Metanephros (tissue), 2 donors: Measurements from ENCODE around the gene RAB3IL1.

- RAMPAGE, long total RNA: no peak
Observed at GRCh38 chr11:60482282-60482732, 10.3 kb upstream of the MS4A12 start.

DNA sequence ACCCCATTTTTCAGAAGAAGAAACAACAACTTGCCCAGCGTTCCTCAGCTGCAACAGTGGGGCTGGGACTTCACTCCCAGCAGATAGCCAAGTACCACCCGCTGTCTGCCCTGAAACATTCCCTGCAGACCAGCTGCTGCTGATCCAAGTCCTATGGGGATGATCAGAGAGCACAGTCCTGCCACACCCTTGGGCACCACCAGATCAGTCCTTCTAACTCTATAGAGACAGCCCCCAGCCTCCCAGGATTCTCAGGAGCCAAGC, 619 bp downstream of the PTGDR2 start:
- RAMPAGE, long total RNA: no peak

DNA sequence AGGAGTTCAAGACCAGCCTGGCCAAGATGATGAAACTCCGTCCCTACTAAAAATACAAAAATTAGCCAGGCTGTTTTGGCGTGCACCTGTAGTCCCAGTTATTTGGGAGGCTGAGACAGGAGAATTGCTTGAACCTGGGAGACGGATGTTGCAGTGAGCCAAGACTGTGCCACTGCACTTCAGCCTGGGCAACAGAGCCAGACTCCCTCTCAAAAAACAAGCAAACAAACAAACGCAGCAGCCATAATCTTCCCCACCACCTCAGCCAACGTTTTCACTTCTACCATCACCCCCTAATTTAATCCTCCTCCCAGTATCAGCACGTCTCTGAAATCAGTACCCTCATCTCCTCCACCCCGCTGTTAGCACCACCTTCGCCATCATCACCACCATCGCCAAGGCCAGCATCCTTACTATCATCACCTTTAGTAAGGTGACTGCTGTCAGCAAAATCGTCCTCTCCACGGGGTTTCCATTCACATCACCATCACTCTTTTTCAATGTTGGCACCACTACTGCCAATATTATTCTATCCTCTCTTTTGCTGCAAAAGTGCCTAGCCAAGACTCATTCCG, 7.9 kb downstream of the SLC15A3 start:
- RAMPAGE, long total RNA: no peak

- RAMPAGE, long total RNA: no peak
Observed at GRCh38 chr11:61006750-61007146, 35.3 kb downstream of the CD6 start.

DNA sequence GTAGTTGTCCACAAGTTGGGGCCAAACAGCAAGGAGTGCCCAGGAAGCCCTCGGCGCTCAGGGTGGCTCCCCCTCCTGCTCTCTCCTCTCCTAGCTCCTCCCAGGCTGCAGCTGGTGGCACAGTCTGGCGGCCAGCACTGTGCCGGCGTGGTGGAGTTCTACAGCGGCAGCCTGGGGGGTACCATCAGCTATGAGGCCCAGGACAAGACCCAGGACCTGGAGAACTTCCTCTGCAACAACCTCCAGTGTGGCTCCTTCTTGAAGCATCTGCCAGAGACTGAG, 16.8 kb downstream of the CD5 start:
- RAMPAGE, long total RNA: no peak

DNA sequence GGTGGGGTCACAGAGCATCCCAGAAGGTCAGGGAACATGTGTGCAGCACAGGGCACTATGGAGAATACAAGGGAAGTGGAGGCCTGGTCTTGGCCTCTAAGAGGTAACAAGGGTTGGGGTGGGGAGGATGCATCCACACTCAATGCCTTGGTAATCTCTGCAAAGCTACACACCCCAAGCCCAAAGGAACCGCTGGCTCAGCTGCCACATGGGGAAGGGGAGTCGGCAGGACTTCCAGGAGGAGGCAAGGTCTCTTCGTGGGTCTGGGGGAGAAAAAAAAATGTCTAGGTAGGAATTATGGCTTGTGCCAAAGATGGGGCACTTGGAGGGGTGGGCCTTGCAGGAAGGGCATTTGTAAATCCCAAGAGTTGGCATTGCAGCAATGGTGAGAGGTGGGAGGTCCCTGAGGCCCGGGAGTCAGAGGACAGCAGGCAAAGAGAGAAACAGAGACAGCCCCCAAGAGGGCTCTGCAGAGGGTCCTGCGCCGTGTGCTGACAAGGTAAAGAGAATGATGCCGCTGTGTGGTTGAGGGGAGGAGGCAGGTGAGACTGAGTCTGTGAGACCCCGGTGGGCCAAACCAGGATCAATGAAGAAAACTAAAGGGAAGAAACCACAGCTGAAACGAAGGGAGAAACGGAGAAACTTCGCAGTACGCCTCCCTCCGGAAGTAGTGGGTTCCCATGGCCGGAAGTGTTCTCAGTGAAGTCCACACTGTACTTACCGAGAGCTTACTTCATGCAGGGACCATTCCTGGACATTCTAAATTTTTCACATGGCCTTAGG, 17.5 kb downstream of the CD5 start:
- RAMPAGE, long total RNA: no peak

DNA sequence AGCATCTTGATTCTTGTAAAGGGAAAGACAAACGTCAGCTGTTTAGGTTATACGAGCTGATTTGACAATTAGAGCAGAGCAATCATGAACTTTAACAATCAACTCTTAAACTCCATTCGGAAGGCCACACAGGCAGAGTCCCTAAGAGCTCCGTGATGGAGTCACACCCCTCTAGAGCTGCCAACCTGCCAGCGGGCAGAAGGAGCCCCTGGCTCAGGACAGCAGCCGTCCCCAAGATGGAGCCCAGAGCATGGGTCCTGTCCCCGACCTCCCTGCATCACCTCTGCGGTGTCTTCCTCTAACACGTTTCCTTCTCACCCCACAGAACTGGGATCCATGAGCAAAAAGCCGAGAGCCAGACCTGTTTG, 23.7 kb downstream of the CD5 start:
- RAMPAGE, long total RNA: no peak

GRCh38 chr11:61267418-61267920, 26.5 kb downstream of the PGA5 start:
- RAMPAGE, long total RNA: no peak

- RAMPAGE, long total RNA: no peak
Observed at GRCh38 chr11:61344348-61344699, 11.3 kb downstream of the TKFC start.

- RAMPAGE, long total RNA: no peak
Observed at GRCh38 chr11:61362534-61362937, 362 bp downstream of the TMEM138 start.

- RAMPAGE, long total RNA: no peak
Observed at GRCh38 chr11:61529336-61530306, 21.1 kb downstream of the LRRC10B start.

DNA sequence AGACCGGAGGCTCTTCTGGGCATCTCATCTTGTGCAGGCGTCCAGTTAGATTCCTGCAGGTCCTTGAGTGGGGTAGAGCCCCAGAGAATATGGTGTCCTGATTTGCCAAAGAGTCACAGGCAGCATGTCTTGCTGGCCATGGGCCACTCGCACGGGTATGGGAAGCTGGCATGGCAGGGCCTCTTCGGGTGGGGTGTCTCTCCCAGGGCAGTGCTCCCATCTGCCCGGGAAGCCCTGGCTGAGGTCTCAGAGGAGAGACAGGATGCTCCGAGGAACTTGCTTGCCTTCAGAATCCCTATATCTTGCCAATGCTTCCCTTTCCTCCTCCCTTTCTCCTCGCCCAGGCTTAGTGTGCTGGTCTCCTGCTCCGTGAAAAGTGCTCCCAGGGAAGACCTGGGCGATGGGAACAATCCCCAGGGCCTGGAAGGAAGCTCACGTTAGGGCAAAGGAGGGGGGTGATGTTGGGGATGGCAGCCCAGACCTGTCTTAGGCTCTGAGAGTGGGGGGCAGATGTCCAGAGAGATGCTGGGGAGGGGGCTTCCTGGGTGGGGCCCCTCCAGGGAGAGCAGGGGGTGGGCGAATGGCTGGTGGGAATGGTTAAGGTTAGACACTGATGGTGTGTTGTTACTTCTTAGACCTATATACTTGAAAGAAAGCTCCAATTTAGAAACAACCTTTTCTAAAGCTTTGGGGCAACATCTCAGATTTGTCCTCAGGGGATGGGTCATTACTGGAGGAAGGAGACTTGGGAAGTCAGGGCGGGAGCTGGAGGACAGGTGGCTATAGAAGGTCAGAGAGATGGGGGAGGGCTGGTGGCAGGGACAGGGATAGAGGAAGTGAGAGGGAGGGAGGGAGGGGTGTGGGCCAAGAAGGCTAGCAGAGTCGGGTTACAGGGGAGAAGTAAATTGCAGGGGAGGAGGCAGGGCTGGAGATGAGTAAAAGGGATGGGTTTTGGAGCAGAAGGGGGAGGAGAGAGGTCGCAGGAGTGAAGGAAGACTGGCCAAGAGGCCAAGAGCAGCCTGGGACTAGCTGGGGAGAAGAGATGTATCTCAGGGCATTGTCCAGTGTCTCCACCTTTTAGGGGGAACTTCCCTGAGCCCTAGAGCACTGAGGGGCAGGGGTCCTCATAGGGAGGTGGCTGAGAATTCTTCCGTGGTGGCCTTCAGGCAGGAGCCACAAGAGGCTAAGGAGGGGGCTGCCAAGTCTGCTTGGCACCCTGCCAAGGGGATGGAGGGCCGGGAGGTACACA, 32.8 kb downstream of the LRRC10B start:
- RAMPAGE, long total RNA: no peak

DNA sequence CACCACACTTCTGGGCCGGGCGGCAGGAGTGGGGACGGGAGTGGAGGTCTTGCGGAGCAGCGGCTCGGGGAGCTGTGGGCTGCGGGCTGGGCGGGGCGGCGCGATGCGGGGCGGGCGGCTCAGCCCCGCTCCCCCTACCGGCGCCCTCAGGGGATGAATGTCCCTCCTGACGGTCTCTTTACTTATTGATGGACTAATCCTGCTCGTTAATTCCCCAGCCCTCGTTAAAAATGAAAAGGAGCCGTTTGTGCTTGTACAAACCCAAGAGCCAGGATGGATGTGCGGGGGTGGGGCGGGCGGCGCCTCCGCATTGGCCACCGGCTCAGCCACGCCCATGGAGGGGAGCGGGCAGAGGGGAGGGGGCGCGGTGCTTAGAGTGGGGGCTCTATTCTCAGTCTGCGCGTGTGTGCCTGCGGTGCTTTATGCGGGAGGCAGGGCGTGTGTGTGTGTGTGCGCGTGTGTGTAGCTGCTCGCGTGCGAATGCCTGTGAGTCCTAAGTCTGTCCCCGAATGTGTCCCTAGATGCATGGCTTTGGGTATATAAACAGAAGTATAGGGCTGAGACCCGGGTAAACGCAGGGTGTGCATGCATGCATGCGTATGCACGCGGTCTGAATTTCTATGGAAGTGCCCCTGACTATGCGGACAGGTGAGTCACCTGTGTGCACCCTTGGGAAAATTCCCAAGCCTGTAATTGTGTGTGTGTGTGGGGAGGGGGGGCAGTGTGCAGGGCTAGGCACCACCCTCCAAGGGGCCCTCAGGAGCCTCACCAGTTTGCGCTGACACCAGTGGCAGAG, 25.3 kb downstream of the SYT7 start:
- RAMPAGE, long total RNA: no peak

GRCh38 chr11:61650928-61651502, 29.2 kb upstream of the DAGLA start:
- RAMPAGE, long total RNA: no peak

- RAMPAGE, long total RNA: no peak
Observed at GRCh38 chr11:61666809-61667457, 13.3 kb upstream of the DAGLA start.

- RAMPAGE, long total RNA: no peak
Observed at GRCh38 chr11:61768628-61769740, 16.5 kb downstream of the MYRF start.

- RAMPAGE, long total RNA: no peak
Observed at GRCh38 chr11:61842140-61842684, 14.1 kb downstream of the FADS2 start.

GRCh38 chr11:61917135-61918148, at the start of gene RAB3IL1:
RAB3IL1 (minus strand) TSS chr11:61917566.
- RAMPAGE, long total RNA: no peak

DNA sequence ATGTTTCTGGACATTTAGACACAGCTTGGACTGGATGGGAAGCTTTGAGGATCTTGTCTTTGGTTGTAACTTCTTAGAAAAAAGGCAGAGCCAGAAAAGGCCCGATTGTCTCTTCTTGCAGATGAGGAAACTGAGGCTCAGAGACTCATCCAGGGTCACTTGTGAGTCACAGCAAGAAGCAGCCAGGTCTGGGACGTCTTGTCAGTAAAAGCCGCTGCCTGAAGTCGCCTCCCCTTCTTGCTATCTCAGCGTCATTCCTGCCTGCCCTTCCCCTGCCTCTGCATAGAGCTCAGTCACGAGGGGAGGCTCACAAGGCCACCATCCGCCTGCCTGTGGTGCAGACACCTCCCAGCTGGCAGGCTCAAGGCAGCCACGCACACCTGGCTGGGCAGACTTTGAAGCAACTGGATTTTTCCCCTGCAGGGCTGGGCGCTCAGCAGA, 5.8 kb upstream of the RAB3IL1 start:
- RAMPAGE, long total RNA: no peak

GRCh38 chr11:61967680-61967905, 159 bp upstream of the FTH1 start:
- RAMPAGE, long total RNA: no peak